Lung (tissue), 4 donors: ENCODE measurements around a stretch of chr5.

DNA sequence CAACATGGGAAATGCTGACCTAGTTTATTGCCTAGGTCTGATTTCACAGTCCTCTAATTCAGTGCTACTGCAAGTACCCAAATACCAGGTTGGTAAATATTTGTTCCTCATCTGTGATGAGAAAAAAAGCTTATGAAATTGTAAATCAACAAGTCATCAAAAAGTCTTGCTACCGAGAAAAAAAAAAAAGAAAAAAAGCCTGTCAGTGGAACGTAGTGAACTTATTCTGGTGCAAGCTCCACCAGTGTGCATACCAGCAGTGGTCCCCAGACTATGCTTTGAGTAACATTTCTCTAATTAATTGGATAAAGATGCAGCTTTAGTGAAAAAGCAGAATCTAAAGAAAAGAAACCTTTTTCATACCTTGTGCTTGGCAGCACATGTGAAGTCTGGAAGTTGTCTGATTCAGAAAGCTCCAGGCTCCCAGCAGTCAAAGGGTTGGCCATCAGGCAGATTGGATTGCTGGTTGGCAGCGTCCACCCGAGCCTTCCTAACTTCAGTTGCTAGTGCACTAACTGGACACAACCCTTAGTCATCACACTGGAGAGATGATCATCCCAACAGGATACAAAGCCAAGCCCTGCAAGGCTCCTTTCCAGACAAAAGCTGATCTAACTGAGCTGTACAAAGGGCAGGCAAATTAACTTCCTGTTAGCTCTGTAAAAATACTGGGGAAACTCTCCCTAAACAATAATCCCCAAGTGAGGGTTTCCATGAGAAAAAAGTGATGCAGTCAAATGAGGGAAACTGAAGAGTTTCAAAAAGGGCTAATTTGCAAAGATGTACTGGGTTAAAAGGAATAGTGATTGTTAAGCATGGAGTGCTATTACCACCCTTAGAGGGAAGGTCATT is 185.5 kb downstream of the SNX18 start:
- PRO-cap, result no peak
- RAMPAGE, long total RNA, result no peak
- RRBS, result no CpG with 5 or more reads among the region's 4 CpGs

DNA sequence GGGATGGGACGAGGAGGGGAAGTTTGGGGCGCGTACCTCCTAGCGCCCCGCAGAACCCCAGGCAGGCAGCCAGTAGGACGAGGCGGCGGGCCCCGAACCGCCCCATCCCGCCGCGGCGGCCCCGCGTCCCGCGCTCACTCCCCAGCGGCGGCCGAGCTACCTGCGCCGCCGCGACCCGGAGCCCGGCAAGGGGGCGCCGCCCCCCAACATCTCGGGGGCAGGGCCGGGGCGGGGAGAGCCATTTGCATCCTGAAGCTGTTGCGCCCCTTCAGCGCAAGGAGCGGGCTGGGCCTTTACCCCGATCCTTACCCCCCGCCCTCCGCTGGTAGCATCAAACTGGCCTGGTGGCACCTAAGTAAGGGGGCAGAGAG is 101.4 kb downstream of the ESM1 start:
- PRO-cap, result no peak
- RAMPAGE, long total RNA, result no peak
- RRBS, result 6% methylated on average over 5 of the region's 38 CpGs

DNA sequence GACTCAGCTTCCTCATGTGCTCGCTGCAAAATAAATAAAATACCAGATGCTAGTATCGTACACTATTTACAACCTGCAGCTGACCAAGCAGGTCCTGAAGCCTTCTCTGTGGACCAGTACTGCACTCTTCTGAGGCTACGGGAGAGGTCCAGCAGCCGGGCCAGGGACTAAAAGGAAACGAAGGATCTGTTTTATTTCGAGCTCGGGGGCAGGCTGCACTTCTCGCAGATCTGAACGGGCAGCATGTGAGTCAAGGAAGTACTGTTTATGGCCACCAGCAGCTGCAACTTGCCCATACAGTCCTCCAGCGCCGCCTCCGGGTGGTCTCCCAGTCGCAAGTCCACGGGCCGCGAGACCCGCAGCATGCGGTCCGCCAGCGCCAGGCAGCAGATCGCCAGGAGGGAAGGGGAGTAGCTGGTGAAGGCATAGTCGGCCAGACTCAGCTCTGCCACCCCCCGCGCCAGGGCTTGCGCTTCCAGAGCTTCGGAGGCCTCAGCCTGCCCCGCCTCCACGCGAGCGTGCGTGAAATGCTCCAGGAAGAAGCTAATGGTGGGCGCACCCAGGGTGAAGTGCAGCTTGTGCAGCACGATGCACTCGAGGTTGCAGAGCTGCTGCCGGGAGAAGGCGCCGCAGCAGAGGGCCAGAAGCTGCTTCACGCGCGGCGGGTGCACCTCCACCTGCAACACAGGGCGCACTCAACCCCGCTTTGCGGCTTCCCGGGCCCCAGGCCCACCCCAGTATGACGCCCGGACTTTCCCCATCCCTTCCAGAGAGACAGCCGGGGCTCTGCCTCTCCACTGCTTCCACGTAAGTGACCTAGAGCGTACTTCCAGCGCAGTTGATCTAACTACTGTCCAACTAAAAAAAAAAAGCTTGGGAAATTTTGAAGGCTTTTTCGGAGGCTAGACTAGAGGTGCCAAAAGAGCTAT is 2.0 kb downstream of the CCNO start:
- PRO-cap, result no peak
- RAMPAGE, long total RNA, result no peak
- RRBS, result 5% methylated on average over 7 of the region's 52 CpGs

DNA sequence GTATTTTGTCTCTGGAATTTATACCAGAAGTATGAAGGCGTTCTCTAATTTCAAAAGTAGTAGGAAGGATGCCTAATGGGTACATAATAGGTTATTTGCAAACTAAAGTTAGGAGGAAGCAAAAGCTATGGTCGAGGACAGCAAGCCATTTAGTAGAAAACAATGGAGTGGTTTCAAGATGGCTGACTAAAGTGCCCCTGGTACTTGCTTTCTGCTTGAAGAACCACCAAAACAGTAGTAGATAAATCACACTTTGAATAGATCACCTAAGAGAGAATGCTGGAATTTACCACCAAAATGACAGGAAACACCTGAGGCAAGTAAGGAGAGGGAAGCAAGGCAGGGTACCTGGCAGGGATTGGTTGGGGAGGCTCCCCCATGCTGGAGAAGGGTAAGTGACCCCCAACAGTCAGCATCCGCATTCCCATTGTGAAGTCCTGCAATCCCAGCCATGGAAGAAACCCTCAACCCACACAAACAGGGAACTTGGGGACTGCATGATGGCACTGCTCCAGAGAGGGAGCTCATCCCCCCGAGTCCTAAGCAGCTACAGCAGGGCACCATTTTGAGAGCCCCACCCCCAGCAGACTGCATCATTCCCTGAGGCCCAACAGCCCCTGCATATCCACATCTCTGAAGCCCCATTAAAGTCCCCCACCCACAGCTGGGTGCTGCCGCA is 105.5 kb downstream of the PLPP1 start:
- PRO-cap, result no peak
- RAMPAGE, long total RNA, result no peak
- RRBS, result no CpG with 5 or more reads among the region's 5 CpGs

GRCh38 chr5:55467736-55468418 is 66.9 kb downstream of the PLPP1 start:
- PRO-cap, result no peak
- RAMPAGE, long total RNA, result no peak
- RRBS, result no CpG with 5 or more reads among the region's 6 CpGs

DNA sequence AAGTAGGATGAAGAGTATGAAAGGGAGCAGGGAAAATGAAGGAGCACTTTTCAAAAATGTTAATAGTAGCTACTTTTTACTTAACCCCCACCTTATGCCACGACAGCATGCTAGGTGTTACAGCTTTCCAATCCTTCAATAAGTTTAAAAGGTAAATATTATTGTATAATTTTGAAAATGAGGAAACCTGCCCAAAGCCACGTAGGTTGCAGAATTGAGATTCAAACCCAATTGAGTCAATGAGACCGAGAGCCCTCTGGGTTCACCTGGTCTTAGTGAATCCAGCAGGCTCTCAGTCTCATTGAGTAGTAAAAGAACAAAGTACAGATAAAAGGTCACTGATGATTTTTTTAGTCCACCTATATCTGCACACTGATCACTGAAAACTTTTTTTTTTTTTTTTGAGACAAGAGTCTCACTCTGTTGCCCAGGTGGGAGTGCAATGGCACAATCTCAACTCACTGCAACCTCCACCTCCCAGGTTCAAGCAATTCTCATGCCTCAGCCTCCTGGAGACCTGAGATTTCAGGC is 27.2 kb downstream of the PLPP1 start:
- PRO-cap, result no peak
- RAMPAGE, long total RNA, result no peak
- RRBS, result no CpG with 5 or more reads among the region's 3 CpGs

- PRO-cap, result no peak
- RAMPAGE, long total RNA, result no peak
- RRBS, result no CpG with 5 or more reads among the region's 4 CpGs
These were observed 65.7 kb upstream of the PLPP1 start for GRCh38 chr5:55600409-55600938.

DNA sequence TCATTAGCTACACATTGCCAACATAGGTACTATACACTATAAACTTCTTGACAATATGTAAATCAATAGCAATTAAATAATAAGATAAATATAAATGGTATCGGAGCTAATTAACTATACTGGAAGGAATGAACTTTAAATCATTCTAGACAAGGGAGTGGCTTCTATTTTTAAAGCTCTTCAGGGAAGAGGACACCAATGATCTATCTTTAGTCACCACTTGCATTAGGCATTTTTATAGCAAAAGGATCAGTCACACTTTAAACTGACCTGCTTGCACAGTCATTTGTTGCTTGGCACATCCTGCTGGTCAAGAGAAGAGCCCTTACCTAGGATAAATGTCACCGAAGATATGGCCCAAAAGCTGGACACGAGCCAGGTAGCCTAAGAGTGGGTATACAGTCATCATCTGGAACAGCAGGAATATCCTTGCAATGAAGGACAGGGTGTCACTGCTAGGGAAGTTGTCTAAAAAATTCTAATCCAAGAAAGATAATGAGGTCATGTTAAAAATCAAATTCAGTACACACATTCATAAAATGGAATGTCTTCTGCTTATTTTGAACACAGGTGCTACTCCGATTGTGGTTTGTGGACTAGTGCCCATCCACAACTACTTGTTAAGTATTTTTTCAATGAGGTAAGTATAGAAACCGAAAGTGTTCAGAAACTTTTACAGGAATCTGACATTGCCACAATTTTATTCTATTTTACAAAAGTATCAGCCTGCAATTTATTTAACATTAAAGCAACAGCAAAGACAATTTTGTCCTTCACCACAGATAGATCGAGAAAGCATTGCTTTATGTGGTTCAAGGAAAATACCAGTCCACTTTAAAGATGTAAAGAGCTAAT is 78.5 kb downstream of the SLC38A9 start:
- PRO-cap, result no peak
- RAMPAGE, long total RNA, result no peak
- RRBS, result no CpG with 5 or more reads among the region's 6 CpGs

DNA sequence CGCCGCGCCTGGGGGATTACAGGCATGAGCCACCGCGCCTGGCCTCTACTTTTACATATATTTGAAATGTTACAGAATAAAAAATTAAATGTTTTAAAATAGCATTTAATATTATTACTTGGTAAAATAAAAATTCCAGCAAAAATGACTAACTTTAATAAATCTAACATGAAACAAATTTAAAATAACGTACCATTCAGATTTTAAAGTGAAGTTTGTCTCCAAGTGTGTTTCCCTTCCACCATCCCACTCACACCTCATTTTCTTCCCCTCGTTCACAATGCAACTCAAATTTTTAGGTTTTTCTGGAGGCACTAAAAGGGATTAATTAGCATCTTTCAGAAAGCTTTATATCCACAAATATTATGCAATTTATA is 26.7 kb downstream of the IL6ST start:
- PRO-cap, result no peak
- RAMPAGE, long total RNA, result no peak
- RRBS, result no CpG with 5 or more reads among the region's 7 CpGs

GRCh38 chr5:56415080-56415968 is 182.2 kb upstream of the ANKRD55 start:
- PRO-cap, result no peak
- RAMPAGE, long total RNA, result no peak
- RRBS, result no CpG with 5 or more reads among the region's 9 CpGs

GRCh38 chr5:56822950-56823473 is 7.7 kb downstream of the MAP3K1 start:
- PRO-cap, result no peak
- RAMPAGE, long total RNA, result no peak
- RRBS, result no CpG with 5 or more reads among the region's 6 CpGs

DNA sequence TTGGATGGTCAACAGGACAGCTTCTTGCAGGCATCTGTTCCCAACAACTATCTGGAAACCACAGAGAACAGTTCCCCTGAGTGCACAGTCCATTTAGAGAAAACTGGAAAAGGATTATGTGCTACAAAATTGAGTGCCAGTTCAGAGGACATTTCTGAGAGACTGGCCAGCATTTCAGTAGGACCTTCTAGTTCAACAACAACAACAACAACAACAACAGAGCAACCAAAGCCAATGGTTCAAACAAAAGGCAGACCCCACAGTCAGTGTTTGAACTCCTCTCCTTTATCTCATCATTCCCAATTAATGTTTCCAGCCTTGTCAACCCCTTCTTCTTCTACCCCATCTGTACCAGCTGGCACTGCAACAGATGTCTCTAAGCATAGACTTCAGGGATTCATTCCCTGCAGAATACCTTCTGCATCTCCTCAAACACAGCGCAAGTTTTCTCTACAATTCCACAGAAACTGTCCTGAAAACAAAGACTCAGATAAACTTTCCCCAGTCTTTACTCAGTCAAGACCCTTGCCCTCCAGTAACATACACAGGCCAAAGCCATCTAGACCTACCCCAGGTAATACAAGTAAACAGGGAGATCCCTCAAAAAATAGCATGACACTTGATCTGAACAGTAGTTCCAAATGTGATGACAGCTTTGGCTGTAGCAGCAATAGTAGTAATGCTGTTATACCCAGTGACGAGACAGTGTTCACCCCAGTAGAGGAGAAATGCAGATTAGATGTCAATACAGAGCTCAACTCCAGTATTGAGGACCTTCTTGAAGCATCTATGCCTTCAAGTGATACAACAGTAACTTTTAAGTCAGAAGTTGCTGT is 27.3 kb upstream of the SETD9 start:
- PRO-cap, result no peak
- RAMPAGE, long total RNA, result no peak
- RRBS, result no CpG with 5 or more reads among the region's 2 CpGs

DNA sequence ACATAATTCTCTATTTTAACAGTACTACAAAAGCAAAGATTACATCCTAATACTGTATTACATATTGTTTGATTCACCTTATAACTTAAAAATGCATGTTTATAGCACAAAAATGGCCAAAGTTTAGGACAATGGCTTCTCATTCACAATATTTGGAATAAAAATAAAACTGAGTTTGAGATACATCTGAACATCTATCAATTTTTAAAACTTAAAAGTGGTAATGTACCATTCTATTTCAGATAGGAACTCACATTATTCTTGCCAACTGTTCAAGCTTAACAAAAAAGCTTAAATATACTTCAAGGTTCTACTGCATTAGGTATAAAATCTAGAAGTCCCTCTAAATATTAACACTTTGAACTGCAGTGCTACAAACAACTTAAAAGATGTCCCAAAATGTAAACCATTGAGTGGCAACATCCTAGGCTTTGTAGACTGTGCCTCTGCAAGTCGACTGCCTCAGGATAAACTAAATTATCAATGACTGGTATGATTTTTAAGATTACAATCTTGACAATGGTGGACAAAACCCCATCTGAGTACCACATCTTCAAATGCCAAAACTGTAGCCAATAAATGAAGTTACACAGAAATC is 12.5 kb downstream of the SETD9 start:
- PRO-cap, result no peak
- RAMPAGE, long total RNA, result no peak
- RRBS, result no CpG with 5 or more reads among the region's 1 CpG

- PRO-cap, result no peak
- RAMPAGE, long total RNA, result no peak
- RRBS, result no CpG with 5 or more reads among the region's 8 CpGs
These were observed 1.8 kb downstream of the GPBP1 start for GRCh38 chr5:57175534-57176187.

DNA sequence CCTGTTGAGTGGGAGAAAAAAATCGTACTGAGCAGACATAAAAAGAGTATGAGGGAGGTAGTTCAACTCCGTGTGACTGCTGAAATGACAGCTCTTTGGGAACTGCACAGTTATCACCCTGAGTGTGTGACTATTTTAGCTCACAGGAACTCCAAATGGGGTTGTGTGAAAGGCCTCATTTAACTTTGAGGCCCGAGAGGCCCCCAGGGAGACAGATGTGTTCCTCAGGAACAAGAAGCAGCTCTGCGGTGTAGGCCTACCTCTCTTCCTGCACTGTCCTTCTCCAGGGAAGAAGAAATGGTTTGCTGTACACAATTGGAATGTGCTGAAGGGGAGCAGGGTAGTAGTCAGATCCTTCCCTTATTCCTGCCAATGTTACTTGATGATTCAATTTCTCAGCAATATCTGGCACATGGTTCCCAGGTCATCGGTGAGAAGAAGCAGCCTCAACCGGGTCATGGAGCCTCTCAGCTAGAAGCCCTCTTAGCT is 37.1 kb downstream of the ACTBL2 start:
- PRO-cap, result no peak
- RAMPAGE, long total RNA, result no peak
- RRBS, result no CpG with 5 or more reads among the region's 6 CpGs

GRCh38 chr5:57989429-57989812 is 470.5 kb downstream of the PLK2 start:
- PRO-cap, result no peak
- RAMPAGE, long total RNA, result no peak
- RRBS, result no CpG with 5 or more reads among the region's 4 CpGs

- PRO-cap, result no peak
- RAMPAGE, long total RNA, result no peak
- RRBS, result no CpG with 5 or more reads among the region's 11 CpGs
These were observed 346.7 kb downstream of the PLK2 start for GRCh38 chr5:58112984-58113704.

DNA sequence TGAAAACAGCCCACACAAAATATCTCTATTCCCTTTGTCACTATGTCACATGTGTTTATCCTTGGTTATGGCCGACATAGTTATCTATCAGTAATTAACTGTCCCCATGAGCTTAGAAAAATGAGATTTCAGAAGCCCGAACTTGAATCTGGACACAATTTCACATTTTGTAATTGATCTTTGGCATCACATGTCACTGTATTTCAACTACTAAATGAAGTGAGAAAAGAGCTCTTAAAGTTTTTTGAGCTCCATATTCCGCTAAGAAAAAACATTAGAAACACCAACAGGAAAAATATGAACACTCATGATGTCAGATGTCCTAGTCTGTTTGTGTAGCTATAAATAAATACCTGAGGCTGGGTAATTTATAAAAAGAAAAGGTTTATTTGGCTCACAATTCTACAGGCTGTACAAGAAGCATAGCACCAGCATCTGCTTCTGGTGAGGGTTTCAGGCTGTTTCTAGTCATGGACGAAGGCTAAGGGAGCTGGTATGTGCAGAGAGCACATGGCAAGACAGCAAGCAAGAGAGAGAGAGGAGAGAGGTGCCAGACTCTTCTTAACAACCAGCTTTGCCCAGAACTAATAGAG is 186.3 kb downstream of the PLK2 start:
- PRO-cap, result no peak
- RAMPAGE, long total RNA, result no peak
- RRBS, result no CpG with 5 or more reads among the region's 4 CpGs

DNA sequence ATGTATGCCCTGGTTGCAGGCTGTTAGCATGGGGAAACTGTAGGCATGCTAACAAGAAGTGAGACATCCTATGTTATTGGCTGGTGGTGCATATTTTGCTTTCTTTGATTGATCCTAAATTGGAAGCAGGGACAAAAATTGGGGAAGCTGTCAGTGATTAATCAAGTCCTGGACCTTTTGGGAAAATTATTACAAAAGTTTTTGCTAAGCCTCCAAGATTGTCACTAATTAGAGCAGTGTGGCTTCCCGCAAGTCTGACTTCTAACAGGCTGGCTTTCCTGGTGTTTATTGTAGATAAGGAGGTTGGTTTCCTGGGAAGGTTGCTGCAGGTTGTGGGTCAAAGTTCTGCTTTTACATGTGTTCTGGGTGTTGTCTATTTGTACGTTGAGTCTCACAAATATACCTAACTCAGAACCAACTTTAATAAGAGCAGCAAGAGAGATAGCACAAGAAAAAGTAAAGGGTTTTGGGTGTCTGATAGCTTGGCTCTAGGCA is 46.8 kb downstream of the RAB3C start:
- PRO-cap, result no peak
- RAMPAGE, long total RNA, result no peak
- RRBS, result no CpG with 5 or more reads among the region's 2 CpGs

DNA sequence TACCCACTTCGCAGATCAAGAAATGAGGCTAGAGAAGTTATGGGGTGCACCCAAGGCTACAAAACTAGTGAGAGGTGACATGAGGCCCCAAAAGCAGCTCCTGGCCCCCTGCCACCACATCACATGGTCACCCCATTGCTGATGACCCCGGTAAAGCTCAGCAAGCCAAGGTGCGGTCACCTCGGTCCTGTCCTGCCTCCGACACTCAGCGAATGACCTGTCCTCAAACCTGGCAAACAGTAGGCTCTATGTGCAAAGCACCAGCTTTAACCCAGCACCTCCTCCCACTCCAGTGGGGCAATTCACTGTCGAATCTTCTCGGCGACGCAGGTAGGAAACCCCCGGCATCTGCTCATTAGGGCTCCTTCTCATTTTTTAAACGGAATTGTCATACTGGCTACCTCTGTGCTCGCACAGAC is 307.4 kb downstream of the RAB3C start:
- PRO-cap, result no peak
- RAMPAGE, long total RNA, result no peak
- RRBS, result no CpG with 5 or more reads among the region's 13 CpGs